SK-N-SH (cell line): ENCODE data around the genes RAB27A and POLR2M.

DNA sequence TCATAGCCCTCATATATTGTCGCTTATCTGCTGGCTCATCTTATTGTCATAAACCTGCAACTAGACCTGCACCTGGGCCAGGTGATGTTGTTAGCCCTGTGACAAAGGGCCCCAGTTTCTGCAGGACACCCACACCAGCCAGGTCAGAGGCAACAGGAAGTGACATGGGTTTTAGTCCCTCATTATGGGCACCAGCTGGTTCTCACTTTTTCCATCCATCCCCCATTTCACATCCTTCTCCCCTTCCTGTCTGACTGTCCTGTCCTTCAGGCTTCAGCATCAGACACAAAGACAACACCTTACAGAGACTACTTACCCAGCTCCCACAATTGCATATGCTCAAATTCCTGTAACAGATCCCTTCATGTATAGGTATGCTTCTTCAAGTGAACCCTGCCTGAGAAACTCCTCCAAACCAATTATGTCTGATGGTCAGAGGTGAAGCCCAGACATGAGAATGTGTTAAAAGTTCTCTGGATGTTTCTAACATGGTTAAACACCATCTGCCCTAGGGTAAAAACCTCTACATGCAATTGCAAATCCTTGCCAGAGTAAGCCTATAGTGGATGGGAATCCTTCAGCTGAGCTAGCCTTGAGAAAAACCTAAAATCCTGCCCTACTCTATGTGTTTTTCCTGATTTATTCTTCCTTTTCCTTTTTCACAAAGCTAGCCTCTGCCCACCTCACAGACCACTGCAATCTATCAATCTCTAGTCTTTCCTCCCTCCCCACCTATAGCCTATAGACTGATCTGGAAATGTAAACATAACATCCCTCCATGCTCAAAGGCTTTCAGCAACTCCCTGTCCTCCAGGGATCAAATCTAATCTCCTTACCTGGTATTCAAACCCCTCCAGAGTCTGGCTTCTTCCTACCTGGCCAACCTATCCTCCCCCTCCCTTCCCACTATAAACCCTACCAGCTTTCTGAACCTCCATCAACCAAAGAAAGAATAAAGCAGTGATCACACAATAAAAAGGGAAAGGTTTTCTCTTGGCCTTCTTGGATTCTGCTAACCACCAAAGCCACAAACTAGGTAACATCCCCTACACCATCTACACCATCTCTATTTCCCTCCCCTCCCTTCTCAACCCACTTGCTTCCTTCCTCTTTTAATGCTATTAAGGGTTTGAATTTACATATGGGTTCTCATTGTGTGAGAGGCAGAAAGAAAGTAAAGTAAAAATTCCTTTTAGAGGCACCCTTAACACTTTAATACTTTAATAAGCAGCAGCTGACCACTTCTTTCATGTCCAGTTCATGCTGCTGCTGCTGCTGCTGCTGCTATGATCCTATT lies 25.4 kb upstream of the RSL24D1 start:
- RRBS, result no CpG with 5 or more reads among the region's 1 CpG
CAGE:
- cytosol, long polyA plus RNA, result no peak
- long polyA plus RNA, result no peak
- nucleus, long polyA plus RNA, result no peak

DNA sequence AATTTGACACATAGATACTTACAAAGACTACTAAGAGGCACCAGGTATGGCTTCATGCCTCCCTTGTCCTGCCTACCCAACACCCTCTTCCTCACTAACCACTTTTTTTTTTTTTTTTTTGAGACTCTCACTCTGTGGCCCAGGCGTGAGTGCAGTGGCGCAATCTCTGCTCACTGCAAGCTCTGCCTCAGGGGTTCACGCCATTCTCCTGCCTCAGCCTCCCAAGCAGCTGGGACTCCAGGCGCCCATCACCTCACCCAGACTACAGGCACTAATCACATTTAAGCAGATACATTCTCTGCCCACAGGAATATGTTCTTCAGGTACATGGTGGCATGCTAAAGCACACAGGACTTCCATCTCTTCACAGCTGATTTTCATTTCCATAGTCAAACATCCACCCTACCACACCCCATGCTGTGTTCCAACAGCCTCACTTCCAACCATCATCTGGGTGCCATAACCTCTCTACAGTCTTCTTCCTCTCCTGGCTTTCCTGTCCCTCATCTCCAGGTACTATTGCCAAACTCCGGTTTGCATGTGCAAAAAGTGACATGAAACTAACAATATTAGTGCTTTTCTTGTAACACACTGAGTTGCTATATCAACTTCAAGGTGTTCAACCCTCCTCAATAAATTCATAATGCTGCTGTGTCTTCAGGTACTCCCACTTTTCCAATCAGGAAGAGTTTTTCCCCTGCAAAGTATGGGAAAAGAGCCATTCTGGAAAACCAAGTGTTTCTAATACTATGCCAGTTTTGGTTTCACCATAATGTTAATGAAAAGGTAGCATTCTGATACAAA lies 41.6 kb downstream of the RAB27A start:
- RRBS, result no CpG with 5 or more reads among the region's 5 CpGs
CAGE:
- cytosol, long polyA plus RNA, result no peak
- long polyA plus RNA, result no peak
- nucleus, long polyA plus RNA, result no peak

GRCh38 chr15:55276980-55277751 lies 12.4 kb downstream of the RAB27A start:
- RRBS, result no CpG with 5 or more reads among the region's 9 CpGs
CAGE:
- cytosol, long polyA plus RNA, result no peak
- long polyA plus RNA, result no peak
- nucleus, long polyA plus RNA, result no peak

GRCh38 chr15:55289662-55290066 lies at the start of gene RAB27A:
Gene RAB27A (minus strand): TSS chr15:55289813.
- RRBS, result 1% methylated on average over 21 of the region's 45 CpGs
CAGE:
- cytosol, long polyA plus RNA, result start-site peak on the minus strand at chr15:55289725-55289852, 269 and 255 reads in 2 replicates
- long polyA plus RNA, result start-site peak on the minus strand at chr15:55289726-55289847, 142 and 228 reads in 2 replicates
- nucleus, long polyA plus RNA, result no peak

DNA sequence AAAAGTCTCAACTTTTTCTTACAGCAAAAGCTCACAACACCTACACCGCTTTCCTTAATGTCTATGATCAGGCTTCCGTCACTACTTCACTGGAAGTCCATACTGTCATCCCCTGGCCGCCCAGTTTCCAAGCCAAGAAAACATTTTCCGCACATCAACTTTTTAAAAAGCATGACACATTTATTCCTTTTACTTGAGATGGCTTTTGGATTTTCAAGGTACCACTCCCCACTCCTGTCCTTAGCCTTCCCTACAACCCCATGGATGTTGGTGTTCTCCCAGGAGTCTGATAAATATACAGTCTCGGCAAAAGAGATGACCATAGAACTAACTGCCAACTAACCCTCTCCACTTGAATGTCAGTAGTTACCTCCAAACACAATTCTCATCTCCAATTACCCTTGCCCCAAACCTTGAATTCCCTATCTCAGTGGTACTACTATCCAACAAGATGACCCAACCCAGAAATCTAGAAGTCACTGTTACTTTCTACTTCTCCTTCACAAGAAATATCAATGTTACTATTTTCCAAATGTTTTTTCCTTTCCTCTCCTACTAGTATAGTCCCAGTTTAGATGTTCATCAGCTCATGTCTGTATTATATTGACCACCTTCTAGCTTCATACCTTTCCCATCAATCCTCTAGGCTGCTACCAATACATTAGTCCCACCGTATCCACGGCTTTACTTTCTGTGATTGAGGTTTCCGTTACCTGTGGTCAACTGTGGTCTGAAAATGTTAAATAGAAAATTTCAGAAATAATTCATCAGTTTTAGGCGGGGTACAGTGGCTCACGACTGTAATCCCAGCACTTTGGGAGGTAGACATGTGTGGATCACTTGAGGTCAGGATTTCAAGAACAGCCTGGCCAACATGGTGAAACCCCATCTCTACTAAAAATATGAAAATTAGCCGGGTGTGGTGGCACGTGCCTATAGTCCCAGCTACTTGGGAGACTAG lies 38.0 kb downstream of the PIGB start:
- RRBS, result no CpG with 5 or more reads among the region's 12 CpGs
CAGE:
- cytosol, long polyA plus RNA, result no peak
- long polyA plus RNA, result no peak
- nucleus, long polyA plus RNA, result no peak

DNA sequence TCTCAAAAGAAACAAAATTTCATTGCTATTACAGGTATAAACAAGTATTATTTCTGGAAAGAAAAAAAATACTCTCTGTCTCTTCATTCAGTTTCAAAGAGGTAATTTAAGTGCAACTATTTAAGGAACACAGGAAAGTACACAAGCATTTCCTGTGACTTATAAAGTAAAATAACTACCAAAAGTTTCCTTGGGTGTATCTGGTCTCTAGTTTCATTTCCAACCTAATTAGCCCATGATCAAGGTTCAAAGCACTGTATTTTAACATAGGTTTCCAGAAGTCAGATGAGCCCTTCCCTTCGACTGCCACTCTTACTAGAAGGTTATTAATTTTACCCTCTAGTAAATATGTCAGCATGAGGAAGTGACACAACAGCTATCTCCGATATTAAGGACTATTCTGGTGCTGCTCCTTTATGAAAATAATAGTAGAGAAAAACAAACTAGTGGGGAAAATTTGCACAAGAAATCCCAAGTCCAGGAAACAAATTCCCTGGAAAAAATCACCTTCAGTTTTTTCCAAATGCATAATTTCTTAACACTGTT lies 35.4 kb downstream of the CCPG1 start:
- RRBS, result no CpG with 5 or more reads among the region's 2 CpGs
CAGE:
- cytosol, long polyA plus RNA, result no peak
- long polyA plus RNA, result no peak
- nucleus, long polyA plus RNA, result no peak

GRCh38 chr15:55647147-55647467 lies 59.0 kb upstream of the PYGO1 start:
- RRBS, result no CpG with 5 or more reads among the region's 6 CpGs
CAGE:
- cytosol, long polyA plus RNA, result no peak
- long polyA plus RNA, result no peak
- nucleus, long polyA plus RNA, result no peak

DNA sequence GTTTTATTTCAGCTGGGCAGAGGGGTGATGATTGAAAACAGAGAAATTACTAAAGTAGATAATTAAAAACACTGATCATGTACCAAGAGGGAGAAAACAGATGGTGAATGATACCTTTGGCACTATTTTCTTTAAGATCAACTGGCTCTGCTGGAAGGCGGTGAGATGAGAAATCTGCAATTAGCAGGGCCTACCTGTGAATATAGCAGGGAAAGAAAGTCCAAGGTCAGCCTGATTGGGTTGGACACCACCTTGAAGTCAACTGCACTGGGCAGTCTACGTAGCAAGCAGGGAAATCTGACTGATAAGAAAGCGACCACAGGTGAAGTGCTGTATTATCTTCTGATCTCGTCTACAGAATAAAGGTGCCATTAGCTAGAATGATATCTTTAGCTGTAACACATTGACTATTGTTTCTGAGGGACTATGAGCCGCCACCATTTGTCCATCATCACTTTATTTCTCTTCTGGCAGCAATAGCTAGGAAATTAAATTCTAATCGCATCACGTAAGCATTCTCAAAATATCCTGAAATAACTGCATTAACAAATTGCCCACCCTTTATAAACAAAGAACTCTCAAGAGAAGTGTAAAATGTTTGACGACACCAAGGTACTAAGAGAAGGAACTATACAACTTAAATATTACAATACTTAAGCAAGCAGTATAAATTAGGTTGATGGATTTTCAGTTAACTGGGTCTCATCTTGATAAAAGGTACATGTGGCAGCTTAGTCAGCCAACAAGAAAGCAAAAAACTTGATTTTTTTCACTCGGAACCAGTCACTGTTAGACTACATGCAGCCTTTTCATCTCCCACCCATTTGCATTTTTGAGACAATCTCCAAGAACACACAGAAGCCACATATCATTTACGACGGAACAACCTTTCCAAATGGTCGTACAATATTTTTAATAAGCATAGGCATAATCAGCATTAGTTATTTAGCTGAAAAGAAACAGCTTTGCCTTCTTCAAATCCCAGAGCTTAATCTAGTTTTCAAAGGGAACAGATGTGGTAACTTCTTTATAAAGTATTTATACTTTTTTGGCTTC lies 1.3 kb downstream of the NEDD4 start:
- RRBS, result no CpG with 5 or more reads among the region's 12 CpGs
CAGE:
- cytosol, long polyA plus RNA, result no peak
- long polyA plus RNA, result no peak
- nucleus, long polyA plus RNA, result no peak

GRCh38 chr15:56222166-56223180 lies 21.2 kb downstream of the RFX7 start:
- RRBS, result no CpG with 5 or more reads among the region's 6 CpGs
CAGE:
- cytosol, long polyA plus RNA, result no peak
- long polyA plus RNA, result no peak
- nucleus, long polyA plus RNA, result no peak

GRCh38 chr15:56244867-56245458 lies 1.3 kb upstream of the RFX7 start:
- RRBS, result no CpG with 5 or more reads among the region's 8 CpGs
CAGE:
- cytosol, long polyA plus RNA, result no peak
- long polyA plus RNA, result no peak
- nucleus, long polyA plus RNA, result no peak

DNA sequence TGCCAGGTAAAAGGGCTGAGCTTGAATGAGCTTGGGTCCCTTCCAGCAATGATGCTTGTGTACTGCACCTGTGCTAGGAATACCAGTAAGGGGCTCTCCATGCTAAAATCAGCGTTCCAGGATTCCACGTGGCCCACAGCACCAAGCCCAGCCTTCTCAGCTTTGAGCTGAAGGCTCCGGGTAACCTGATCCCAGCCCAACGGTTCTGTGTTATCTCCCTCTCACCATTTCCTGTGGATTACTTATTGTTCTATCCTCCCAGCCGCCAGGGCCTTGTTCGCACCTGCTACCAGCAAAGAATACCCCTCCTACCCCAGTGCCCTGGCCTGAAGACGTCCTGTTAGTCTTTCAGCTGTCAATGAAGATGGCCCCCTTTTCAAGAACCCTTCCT lies 54.2 kb upstream of the CGNL1 start:
- RRBS, result no CpG with 5 or more reads among the region's 7 CpGs
CAGE:
- cytosol, long polyA plus RNA, result no peak
- long polyA plus RNA, result no peak
- nucleus, long polyA plus RNA, result no peak

GRCh38 chr15:57324364-57324916 lies 51.9 kb upstream of the CGNL1 start:
- RRBS, result no CpG with 5 or more reads among the region's 7 CpGs
CAGE:
- cytosol, long polyA plus RNA, result no peak
- long polyA plus RNA, result no peak
- nucleus, long polyA plus RNA, result no peak

DNA sequence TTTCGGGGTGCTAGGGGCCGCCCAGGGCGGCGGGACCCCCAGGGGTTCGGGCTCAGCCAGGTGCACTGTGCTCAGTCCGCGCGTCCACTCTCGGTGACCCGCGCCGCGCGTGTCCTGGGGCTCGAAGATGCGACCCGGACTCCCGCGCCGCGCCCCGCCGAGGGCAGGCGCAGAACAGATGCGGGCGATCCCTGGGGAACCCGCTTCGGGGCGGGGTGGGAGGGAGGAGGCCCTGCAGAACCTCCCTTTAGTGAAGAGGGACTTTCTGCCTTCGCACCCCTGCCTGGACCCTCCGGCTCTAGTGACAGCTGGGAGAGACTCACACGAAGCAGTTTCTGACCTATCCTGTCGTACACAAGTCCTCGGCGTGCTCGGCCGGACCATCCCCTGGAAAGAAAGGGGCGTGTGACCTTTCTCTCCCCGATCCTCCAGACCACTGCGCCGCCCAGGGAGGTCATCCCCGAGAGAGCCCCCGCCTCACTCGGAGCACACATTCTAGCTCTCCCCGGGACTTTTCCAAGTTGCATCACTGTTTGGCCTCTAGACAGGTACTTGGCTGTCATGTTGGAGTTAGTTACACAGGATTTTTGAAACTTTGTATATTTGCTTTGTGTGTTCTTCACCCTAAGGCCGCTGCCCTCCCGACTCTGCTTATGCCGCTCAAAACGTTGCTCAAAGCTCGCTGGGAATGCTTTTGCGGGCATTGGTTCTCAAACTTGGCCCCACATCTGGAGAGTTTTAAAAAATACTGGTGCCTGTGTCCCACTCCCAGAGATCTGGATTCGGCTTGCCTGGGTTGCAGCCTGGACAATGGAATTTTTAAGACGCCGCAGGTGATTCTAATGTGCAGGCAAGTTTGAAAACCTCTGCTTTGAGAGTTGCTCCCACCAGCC lies 559 bp downstream of the CGNL1 start:
- RRBS, result 3% methylated on average over 7 of the region's 54 CpGs
CAGE:
- cytosol, long polyA plus RNA, result no peak
- long polyA plus RNA, result no peak
- nucleus, long polyA plus RNA, result no peak

DNA sequence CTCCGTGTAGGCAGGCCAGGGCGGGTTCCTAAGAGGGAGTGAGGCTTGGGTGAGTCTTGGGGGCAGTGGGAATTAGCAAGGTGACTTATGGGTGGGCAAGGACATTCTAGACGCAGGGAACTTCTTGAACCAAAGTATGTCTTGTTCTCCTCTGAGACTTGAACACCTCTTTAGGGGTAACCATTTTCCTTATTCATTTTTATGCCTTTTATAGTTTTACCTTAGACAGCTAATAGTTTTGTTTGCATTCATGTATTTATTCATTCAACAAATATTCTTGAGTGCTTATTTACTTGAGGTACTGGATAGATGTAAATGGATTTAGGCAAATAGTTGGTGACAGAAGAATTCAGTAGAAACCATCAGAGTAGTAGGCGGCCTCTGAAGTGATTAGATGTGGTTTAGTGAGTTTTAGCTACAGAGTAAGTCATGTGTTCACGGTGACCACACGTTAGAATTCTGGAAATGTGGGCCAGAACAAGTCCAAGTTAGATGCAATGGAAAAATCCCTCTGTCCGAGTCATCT lies 100.0 kb downstream of the CGNL1 start:
- RRBS, result no CpG with 5 or more reads among the region's 7 CpGs
CAGE:
- cytosol, long polyA plus RNA, result no peak
- long polyA plus RNA, result no peak
- nucleus, long polyA plus RNA, result no peak

DNA sequence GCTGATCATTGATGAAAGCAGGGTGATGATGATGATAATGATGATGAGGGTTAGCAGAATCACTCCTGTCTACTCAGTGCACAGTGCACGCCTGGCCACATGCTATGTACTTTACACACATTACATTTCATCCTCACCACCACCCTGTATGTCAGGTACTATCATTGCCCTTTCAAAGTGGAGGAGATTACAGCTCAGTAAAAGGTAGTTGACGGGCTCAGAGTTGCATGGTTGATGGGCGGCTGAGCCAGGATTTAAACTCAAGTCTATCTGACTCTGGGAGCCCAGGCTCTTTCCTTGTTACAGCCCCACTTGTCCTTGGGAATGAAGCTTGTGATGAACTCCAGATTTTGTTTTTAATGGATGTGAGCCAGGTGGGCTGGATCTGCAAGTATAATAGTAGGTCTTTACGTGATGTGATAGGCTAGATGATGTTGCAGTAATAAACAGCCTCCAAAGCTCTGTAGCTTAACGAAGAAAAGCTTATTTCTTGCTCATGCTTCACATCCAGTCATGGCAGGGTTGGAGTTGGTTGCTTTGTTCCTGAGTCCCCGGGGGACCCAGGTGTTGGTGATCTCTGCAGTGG lies 87.5 kb upstream of the MYZAP start:
- RRBS, result no CpG with 5 or more reads among the region's 6 CpGs
CAGE:
- cytosol, long polyA plus RNA, result no peak
- long polyA plus RNA, result no peak
- nucleus, long polyA plus RNA, result no peak

DNA sequence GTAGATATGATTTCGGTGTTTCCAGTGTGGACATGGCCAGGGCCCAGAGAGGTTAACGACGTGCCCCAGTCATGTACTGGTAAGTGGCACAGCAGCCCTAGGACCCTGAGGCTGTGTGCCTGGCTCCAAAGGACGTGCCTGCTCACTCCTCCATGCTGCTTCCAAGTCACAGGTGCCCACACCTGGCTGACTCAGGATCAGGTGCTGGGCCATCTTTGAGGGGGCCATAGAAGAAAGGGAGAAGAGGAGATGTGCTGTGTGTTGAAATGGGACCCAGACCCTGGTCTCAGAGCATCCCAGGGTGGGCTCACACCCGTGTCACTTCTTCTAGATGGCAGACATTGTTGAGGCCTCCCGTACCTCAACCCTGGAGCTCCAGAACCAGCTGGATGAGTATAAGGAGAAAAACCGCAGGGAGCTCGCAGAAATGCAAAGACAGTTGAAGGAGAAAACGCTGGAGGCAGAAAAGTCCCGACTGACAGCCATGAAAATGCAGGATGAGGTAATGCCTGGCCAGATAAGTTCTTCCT lies 67.4 kb upstream of the MYZAP start:
- RRBS, result no CpG with 5 or more reads among the region's 10 CpGs
CAGE:
- cytosol, long polyA plus RNA, result no peak
- long polyA plus RNA, result no peak
- nucleus, long polyA plus RNA, result no peak

DNA sequence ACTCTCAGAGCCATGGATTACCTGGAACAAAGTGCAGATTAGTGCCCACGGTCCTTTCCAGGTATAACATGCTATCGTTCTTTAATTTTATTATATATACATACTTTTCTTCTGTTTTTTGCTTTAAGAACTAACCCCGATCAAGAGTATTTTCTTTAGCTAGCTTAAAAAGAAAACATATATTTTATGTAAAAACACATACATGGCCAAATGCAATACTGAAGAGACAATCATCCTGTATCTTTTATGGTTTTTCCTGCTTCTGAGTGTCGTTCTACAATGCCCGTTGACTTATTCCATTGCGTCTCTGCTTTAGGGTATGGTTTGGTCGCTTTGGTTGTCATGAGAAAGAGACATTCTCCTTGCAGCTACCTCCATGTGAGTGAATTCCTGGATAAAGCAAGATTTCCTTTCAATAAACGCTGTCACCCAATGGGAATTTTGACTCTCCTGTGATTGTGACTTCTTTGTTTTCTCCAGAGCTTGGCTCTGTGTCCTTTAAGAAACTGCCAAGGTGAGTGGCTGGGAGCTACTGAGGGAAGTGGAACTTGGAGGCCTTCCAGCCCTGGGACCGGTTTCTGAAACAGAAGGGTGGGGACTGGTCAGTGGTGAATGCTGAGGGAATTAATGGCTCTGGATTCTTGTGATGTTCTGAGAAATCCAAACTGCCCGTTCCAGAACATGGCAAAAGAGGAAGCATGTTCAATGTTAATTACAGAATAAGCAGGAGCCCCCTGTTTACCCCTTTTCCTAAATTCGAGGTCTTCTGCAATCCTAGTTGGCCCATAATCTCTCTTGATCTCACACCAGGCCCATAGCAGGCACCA lies 41.2 kb upstream of the MYZAP start:
- RRBS, result no CpG with 5 or more reads among the region's 11 CpGs
CAGE:
- cytosol, long polyA plus RNA, result no peak
- long polyA plus RNA, result no peak
- nucleus, long polyA plus RNA, result no peak

- RRBS, result 1% methylated on average over 15 of the region's 83 CpGs
CAGE:
- cytosol, long polyA plus RNA, result no peak
- long polyA plus RNA, result no peak
- nucleus, long polyA plus RNA, result no peak
Observed at GRCh38 chr15:57706285-57707621, at the start of gene POLR2M. Gene POLR2M (plus strand): TSS chr15:57706714.

- RRBS, result no CpG with 5 or more reads among the region's 9 CpGs
CAGE:
- cytosol, long polyA plus RNA, result no peak
- long polyA plus RNA, result no peak
- nucleus, long polyA plus RNA, result no peak
Observed at GRCh38 chr15:57708586-57709239, 2.2 kb downstream of the POLR2M start.

- RRBS, result no CpG with 5 or more reads among the region's 2 CpGs
CAGE:
- cytosol, long polyA plus RNA, result no peak
- long polyA plus RNA, result no peak
- nucleus, long polyA plus RNA, result no peak
Observed at GRCh38 chr15:57921361-57921863, 144.1 kb downstream of the ALDH1A2 start.